Fibroblast of the aortic adventitia (primary cell): ENCODE measurements around the gene OR2V1.

DNA sequence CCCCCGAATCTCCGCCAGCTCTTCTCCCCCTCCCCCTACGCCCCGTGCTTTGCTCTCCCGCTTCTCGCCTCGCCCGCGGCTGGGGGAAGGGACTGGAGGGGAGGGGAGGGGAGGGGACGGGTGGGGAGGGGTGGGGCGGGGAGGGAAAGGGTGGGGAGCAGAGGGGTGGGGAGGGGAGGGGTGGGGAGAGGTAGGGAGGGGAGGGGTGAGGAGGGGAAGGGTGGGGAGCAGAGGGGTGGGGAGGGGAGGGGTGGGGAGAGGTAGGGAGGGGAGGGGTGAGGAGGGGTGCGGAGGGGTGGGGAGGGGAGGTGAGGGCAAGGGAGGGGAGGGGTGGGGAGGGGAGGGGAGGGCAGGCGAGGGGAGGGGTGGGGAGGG lies 32.8 kb downstream of the OR2V1 start:
- CAGE, long polyA plus RNA: no peak

- CAGE, long polyA plus RNA: no peak
These were observed at the start of gene OR2V1 for GRCh38 chr5:181131016-181131276. OR2V1 (minus strand) TSS chr5:181131169.

DNA sequence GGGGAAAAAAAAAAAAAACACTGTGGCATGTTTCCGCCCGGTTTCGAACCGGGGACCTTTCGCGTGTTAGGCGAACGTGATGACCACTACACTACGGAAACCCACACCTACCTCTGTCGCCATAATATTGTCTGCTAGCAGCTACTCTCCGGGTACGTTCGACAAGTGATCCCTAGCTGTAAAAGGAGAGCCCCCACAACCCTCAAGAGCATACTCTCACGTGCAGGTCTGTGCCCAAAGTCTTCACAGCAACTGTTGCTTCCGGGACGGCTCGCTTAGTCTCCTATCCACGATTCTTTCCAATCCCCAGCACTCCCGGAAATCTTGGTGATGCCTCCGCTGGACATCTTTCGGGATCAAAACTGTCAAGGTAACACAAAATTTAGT lies 16.6 kb downstream of the TRIM7 start:
- CAGE, long polyA plus RNA: no peak

DNA sequence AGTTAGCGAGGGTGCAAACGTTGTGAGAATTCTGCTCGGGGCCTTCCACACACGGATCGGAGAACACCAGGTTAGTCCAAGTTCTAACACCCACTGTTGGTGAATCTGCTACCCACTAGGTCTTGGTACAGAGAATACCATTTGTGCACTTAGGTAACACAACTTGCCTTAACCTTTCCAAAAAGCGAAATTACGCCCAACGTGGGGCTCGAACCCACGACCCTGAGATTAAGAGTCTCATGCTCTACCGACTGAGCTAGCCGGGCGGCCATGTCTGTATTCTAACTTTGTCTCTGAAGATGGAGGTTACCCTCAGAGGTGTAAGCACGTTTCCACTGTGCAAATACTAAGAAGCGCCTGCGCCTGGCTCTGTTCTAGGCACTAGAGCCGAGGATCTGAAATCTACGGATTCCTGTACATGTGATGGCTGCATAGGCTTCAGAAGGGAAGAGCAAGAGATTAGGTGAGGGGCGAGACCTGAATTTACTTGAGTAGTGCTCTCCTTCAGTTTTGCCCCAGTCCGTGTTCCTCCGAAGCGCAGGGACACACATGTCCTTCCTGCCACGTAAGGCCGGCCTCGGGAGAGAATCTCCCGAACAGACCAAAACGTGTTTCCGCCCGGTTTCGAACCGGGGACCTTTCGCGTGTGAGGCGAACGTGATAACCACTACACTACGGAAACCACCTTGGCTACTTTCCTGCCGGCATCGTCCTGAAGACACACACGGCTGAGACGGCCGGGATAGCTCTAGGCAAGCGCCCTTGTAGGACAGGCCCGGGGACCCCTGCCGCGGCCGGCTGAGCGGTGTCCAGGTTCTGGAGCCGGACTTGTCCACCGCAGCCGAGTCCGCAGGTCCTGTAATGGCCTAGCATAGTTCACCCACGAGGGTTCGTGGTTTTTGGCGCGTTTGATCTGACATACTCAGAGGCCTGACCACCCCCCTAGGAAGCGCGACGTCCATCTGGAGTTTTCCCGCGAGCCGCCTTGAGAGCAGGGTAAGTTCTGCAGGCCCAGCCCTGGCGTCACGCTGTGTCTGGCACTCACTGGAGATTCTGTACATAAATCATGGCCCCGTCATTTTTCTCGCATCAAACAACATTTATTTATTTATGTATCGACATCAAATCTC lies 930 bp upstream of the TRIM41 start:
- CAGE, long polyA plus RNA: no peak

DNA sequence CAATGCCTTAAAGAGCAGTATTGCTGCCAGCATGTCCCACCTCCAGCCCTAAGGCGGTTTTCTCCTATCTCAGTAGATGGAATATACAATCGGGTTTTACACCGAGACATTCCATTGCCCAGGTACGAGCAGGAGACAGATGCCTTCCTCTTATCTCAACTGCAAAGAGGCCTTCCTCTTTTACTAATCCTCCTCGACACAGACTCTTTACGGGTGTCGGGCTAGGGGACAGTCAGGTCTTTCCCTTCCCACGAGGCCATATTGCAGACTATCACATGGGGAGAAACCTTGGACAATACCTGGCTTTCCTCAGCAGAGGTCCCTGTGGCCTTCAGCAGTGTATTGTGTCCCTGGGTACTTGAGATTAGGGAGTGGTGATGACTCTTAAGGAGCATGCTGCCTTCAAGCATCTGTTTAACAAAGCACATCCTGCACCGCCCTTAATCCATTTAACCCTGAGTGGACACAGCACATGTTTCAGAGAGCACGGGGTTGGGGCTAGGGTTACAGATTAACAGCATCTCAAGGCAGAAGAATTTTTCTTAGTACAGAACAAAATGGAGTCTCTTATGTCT lies 6.3 kb upstream of the TRIM52 start:
- CAGE, long polyA plus RNA: no peak